Colonic mucosa (tissue), 1 donor: ENCODE data around the gene GGTLC3.

DNA sequence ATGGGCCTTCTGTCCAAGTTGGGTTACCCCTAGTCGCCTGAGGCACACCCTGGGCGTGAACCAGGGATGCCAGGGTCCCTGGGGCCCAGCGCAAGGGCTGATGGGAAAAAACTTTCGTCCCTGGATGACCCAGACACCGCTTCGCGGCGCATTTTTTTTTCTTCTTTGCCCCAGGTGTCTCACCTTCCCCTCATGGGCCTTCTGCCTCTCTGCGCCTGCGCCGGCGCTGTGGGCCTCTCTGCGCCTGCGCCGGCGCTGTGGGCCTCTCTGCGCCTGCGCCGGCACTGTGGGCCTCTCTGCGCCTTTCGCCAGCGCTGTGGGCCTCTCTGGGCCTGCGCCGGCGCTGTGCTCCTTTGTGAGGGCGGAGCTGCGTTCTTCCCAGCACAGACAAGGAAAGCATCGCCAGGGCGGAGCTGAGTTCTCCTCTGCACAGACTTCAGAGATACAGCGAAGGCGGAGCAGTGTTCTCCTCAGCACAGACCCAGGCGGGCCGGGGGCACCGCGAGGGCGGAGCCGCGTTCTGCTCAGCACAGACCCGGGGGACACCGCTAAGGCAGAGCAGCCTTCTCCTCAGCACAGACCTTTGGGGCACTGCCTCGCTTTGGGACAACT, 3703.0 kb upstream of the OR11H1 start:
- PRO-cap, result no peak

DNA sequence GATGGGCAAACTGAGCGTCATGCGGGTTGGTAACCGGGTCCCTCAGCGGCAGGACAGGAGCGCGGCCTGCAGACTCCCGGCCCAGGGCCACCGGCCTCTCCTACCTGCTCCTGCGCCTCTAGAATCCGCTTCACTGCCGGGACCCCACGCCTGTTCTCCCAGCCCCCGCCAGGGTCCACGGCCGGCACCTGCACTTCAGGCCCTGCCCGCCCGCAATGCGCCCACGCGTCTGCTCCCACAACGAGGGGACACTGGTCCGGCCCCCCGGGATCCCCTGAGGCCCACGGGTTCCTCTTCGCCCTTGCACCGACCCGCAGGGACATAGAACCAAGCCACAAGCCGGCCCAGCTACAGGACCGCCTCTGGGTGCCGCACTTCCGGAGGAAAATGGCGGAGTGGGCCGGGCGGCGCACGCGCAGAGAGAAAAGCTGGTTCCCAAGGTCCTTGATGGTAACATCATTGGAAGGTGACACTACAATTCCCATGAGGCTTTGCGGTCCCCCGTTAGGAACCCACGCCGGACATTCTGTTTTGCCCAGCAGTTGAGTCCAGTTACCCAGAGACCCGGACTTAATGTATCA, 3554.1 kb upstream of the OR11H1 start:
- PRO-cap, result no peak

DNA sequence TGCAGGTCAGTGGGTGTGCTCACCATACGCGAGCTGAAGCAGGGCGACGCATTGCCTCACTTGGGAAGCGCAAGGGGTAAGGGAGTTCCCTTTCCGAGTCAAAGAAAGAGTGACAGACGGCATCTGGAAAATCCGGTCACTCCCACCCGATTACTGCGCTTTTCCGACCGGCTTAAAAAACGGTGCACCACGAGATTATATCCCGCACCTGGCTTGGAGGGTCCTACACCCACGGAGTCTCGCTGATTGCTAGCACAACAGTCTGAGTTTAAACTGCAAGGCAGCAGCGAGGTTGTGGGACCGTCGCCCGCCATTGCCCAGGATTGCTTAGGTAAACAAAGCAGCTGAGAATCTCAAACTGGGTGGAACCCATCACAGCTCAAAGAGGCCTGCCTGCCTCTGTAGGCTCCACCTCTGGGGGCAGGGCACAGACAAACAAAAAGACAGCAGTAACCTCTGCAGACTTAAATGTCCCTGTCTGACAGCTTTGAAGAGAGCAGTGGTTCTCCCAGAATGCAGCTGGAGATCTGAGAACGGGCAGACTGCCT, 408.7 kb downstream of the CCT8L2 start:
- PRO-cap, result no peak

GRCh38 chr22:16601605-16602786, 9.4 kb upstream of the CCT8L2 start:
- PRO-cap, result no peak

- PRO-cap, result no peak
These were observed 1.1 kb downstream of the IL17RA start for GRCh38 chr22:17085923-17086237.

DNA sequence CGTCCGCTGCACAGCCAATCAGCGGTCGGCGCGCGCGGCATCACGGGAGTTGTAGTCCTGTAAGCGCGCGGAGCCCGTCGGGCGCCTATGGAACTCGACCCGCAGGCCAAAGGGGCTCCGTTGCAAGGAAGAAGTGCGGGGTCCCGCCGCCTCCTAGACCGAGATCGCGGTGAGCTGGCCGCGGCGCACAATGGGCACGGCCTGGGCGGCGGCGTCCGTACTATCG, 142 bp upstream of the HDHD5 start:
- PRO-cap, result bidirectional peak, plus-strand start at position 68 of the sequence, minus-strand start outside the sequence

DNA sequence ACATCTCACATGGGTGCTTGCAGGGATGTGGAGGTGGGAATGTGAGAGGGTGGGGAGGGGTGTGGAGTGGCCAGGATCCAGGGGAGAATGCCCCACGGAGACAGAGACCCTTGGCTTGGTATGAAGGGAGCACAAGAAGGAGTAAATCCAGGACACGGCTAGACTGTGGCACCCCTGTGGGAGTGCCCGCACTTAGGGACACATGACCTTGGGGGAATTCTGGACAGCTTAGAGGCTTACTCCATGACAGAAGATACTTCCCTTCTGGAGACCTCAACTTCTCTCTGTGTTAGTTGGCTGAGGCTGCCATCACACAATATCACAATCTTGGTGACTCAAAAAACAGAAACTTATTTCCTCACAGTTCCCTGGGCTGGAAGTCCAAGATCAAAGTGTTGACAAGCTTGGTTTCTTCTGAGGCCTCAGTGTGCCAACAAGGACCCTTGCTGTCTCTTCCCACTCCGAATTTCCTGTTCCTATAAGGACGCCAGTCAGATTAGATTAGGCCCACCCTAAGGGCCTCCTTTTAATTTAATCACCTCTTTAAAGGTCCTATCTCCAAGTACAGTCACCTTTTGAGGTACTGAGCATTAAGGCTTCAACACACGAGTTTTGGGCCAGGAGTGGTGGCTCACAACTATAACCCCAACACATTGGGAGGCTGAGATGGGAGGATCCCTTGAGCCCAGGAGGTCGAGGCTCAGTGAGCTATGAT, 22.8 kb upstream of the ADA2 start:
- PRO-cap, result bidirectional peak, plus-strand start at position 417 of the sequence, minus-strand start at position 160 of the sequence

DNA sequence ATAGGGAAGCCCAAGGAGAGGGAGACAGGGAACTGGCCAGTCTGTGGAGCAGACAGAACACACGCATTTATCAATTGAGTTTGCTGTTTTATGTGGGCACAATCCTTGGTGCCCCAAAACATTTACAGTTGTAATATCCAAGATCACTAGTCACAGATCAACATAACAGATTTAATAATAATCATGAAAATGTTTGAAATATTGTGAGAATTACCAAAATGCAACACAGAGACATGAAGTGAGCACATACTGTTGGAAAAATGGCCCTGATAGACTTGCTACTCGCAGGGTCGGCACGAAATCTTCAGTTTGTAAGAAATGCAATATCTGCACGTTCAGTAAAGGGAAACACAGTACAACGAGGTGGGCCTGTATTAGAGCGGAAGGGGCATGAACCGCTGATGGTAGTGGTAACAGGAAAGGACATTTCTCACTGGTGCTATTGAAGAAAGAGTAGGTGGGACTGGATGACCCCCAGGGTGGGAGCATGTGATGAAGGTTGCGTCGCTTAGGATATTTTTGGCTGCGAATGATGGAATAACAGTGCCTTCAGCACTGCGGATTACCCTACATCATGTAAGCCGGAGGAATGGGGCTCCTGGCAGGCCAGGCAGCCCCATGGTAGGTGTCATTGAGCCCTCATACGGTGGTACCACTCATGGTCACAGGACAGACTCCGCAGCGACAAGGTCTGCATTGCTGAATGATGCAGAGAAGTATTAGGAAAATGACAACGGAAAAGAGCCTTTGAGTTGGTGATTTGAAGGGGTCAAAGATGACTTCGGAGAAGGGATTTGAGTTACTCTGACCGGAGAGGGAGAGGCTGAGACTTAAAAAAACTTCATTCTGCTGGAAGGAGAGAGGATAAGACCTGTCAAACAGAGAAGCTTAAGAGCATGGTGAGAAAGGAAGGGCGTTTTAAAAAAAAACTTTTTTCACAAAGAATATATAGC, 16.5 kb downstream of the CECR2 start:
- PRO-cap, result no peak

- PRO-cap, result no peak
These were observed 21.1 kb downstream of the ATP6V1E1 start for GRCh38 chr22:17607414-17607922.

DNA sequence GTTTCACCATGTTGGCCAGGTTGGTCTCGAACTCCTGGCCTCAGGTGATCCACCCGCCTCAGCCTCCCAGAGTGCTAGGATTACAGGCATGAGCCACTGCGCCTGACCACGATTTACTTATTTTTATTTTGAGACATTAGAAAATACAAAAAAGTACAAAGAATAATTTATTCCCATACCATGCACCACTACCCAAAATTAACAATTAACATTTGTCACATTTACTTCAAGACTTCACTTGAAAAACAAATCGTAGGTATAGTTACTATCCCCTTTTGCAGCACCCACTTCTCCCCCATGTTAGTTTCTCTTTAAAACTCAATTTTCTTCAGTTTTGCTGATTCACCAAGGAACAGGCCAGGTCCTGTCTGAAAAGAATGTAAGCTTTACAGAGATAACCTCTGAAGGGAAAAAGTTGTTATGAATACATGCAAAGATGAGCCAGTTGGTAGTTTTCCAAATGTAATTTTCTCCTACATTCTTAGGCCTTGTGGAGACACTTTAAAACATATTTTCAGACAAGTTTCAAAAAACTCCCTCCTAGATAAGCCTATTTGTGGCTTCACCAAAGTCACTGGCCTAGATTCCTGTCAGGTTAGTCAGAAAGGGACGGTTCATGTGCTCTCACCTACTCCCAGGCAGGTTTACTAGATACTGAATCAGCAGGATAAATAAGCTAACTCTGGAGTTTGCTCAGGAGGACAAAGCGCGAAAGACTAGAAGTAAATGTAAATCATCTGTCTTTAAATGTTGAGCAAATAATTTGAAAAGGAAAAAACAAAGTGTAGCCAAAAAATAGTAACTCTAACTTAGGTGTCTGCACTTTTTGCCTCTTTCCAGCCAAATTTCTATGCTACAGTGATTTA, 4.6 kb upstream of the ATP6V1E1 start:
- PRO-cap, result no peak

DNA sequence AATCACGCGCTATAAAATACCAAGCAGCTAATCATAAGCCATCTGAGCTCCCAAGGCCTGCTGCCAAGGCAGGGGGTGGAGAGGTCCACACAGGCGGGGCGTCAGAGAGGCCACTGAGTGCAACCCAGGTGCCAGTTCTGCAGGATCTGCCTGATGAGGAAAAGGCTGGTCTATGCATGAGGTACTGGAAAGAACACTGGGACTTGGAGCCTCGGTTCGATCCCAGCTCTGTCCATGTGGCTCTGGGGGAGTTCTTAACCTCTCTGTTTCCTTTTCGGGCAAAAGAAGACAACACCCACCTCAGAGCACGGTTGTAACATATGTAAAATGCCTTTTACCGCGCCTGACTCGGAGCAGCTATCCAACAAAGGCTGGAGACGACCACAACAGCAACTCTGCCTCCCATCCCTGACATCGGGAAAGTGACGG, 71.7 kb downstream of the MICAL3 start:
- PRO-cap, result no peak

- PRO-cap, result no peak
These were observed 27.8 kb downstream of the MICAL3 start for GRCh38 chr22:17996528-17996974.

- PRO-cap, result no peak
These were observed 24.2 kb downstream of the MICAL3 start for GRCh38 chr22:17999798-18000958.

DNA sequence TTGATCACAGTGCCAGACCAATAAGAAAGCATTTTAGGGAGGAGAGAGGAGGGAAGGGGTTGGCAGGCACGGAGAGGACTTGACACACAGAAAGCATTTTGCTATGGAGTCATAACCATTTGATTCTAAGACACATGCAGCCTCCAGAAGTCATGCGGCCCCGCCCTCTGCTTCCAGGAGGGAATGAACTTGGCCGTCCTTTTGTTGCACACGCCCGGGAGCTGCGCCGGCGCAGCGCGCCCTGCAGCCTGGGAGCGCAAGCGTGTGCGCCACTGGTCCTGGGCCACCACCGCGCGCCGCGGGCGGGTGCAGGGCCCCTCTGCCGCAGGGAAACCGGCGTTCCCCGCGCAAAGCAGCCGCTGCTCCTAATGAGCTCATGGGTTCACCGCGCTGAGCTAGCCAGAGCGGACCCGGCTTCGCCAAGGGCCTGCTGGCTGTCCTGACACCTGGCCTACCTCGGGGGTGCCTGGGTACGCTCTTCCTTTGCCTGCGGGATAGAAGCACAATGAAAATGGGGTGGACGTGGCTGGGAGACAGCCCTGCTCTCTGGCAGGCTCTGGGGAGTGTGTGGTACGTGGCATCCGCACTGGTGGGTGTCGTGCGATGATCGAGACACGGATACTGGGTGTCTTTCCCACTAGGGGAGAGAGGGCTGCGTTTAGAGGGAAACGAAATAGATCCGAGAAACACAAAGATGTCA, 751 bp downstream of the MICAL3 start:
- PRO-cap, result bidirectional peak, plus-strand start at position 272 of the sequence, minus-strand start at position 164 of the sequence

DNA sequence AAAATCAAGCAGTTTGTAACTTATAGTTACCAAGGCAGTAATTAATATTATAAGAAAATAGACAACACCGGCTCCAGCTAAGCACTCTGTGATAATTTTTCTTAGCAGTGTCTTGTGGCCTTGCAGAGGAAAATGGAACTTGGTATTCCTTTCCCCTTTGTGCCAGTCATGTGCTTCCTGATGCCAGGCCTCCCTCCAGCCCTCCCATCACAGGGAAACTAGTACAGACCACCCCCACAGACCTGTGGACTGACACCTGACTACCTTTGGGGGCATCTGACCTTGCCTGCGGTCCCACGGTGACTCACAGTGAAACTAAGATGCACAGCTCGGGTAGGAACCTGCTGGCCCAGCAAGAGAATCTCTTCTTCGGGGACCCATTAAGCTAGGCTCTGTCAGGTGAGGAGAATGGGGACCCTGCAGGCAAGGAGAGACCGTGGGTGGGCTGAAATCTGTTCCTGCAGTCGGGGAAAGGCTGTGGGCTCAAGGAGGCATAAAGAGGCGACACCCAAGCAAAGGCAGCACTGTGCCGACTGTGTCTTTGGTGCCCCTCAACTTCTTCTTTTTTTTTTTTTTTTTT, 21.0 kb upstream of the PEX26 start:
- PRO-cap, result no peak

DNA sequence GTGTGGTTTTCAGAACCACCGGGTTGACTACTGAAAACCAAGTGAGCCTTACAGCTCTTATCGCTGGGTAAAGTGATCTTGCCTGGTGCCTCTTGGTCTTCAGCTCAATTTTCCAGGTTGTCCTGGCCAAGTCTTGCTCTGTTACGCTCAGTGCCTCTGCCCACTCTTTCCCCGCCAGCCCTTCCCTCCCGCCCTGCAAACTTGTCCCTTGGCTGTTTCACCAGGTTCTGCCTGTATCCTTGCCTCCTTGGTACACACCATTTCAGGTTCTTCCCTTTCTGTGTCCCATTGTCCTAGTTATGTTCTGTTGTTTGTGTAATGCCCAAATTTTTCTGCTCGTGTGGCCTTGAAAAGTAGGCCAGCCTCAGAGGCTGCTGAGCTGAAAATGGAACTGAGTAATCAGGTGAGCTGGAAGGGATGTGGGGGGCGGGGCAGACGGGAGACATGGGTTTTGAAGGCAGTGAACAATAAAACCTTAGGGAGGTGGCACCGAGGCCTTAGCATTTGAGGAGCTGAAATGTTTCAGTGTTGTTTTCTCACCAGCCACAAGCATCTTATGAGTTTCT, 11.2 kb downstream of the PEX26 start:
- PRO-cap, result no peak

GRCh38 chr22:18517940-18518285, at the start of gene GGTLC3:
Gene GGTLC3 (minus strand): TSS chr22:18518161.
- PRO-cap, result no peak

GRCh38 chr22:19062604-19063449, 59.4 kb downstream of the DGCR2 start:
- PRO-cap, result no peak

DNA sequence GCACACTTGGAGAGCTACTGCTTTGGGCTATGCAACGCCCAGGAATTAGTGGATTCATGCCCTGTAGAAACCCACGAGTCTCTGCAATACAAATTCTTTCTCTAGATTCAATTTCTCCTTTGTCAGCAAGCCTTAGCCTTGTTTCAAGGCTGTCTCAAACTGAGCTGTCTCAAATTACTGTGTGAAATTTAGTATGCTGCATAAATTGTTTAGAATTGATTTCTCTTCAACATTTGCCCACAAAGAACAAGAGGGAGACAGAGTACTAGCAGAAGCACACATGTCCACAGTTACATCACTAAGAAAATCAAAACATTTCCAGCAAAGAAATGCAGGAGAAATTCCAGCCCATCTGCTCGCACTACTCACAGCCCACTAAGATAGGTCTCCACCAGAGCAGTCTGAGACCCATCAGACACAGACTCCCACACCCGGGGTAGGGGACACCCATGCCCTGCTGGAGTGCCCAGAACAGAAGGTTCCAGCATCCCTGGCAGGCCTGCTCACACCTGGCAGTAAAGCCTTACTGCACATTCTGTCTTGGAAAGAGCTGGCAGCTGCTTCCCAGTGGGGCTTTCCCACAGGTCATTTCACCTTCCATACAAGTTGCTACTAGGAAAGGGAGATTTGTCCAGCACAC, 17.9 kb downstream of the DGCR2 start:
- PRO-cap, result no peak

GRCh38 chr22:19122514-19122895, 293 bp upstream of the DGCR2 start:
- PRO-cap, result bidirectional peak, plus-strand start at chr22:19122719, minus-strand start at chr22:19122395